SK-N-SH (cell line): ENCODE measurements around the gene GIN1.

DNA sequence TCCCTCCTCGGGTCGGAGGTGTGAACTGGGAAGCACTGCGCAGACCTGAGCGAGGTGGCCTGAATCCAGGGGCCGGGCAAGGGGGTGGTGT is 739 bp upstream of the PAM start:
- RRBS: 17% methylated on average over 1 of the region's 5 CpGs
CAGE:
- cytosol, long polyA plus RNA: no peak
- long polyA plus RNA: no peak
- nucleus, long polyA plus RNA: no peak

DNA sequence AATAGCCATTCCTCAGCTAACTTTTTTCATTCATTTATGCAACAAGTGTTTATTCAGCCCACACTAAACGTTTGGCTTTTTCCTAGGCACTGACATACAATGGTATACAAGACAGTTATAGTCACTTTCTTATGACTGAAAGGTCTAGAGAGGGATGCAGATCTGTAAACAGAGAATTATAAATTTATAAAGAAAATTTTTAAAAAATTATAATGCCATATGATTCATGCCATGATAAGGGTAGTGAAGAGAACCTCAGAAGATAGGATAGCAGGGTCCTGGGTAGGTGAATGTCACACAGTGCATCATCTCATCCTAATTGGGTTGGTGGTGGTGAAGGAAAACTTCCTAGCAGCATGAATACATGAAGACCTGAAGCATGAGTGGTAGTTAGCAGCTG is 3.8 kb downstream of the PAM start:
- RRBS: no CpG with 5 or more reads among the region's 1 CpG
CAGE:
- cytosol, long polyA plus RNA: no peak
- long polyA plus RNA: no peak
- nucleus, long polyA plus RNA: no peak

DNA sequence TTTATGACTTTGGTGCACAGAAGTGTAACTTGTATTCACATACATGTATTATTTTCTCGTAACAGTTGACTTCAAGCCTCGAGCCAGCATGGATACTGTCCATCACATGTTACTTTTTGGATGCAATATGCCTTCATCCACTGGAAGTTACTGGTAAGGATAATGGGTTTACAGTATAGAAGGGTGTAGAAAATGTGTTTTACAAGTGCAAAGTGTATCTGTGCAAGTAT is 158.7 kb downstream of the PAM start:
- RRBS: no CpG with 5 or more reads among the region's 2 CpGs
CAGE:
- cytosol, long polyA plus RNA: no peak
- long polyA plus RNA: no peak
- nucleus, long polyA plus RNA: no peak

DNA sequence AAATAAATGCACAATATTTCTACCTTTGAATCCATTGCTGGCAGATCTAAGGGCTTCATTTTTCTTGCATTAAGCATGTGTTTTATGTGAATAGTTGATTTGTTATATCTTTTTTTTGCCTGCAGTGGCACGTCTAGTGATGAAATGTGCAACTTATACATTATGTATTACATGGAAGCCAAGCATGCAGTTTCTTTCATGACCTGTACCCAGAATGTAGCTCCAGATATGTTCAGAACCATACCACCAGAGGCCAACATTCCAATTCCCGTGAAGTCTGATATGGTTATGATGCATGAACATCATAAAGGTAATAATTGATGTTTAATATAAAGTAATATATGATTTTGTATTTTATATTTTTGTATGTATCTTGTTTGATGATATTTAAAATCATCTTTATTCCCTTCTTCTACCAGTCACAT is 160.2 kb downstream of the GIN1 start:
- RRBS: no CpG with 5 or more reads among the region's 2 CpGs
CAGE:
- cytosol, long polyA plus RNA: no peak
- long polyA plus RNA: no peak
- nucleus, long polyA plus RNA: no peak

DNA sequence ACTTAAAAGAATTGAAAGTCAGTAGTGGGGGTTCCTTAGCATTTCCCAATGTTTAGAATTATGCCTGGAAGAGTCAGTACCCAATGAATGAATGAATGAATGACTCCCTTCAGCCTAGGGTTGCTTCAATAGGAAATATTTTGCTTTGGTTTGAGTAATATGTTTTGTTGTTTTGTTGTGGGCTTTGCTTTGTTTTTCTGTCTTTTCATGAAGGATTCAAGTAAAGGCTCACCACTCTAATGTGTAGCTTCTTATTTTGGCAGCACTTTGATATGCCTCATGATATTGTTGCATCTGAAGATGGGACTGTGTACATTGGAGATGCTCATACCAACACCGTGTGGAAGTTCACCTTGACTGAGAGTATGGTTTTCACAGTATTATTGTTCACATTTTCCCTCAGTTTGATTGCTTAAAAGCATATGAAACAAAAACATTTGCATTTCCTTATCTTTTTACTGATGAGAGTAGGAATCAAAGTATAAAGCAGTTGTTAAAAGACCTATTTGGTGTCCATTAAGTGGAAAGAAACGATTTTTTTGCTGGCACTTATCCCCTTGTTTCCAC is 102.8 kb downstream of the GIN1 start:
- RRBS: no CpG with 5 or more reads among the region's 2 CpGs
CAGE:
- cytosol, long polyA plus RNA: no peak
- long polyA plus RNA: no peak
- nucleus, long polyA plus RNA: no peak

GRCh38 chr5:103119490-103120438 is at the start of gene GIN1:
GIN1 (minus strand) TSS chr5:103120138.
- RRBS: 4% methylated on average over 3 of the region's 47 CpGs
CAGE:
- cytosol, long polyA plus RNA: no peak
- long polyA plus RNA: no peak
- nucleus, long polyA plus RNA: start-site peak on the plus strand at chr5:103120267-103120425, 78 and 375 reads in 2 replicates

GRCh38 chr5:104451664-104452627 is 889.4 kb upstream of the NUDT12 start:
- RRBS: no CpG with 5 or more reads among the region's 35 CpGs
CAGE:
- cytosol, long polyA plus RNA: no peak
- long polyA plus RNA: no peak
- nucleus, long polyA plus RNA: no peak

DNA sequence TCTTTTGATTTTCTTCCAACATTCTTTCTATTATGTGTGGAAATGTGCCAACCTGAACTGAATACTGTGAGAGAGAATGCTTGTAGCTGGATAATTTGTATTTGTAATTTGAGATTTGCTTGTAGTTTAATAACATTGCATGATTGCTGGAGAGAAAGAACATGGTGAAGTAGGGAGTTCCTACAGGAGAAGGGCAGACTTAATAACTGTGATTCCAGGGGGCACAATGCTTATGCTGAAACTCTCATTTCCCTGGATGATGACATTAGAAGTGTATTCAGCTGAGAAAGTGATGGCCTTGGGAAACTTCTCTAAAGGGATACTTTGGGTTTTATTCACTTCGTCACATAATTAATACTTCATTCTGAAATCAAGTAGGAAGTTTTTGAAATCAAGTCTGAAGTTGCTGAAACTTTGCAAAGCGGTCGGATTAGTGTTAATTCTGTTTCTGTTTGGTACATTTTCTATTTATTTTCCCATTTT is 978.1 kb upstream of the NUDT12 start:
- RRBS: no CpG with 5 or more reads among the region's 3 CpGs
CAGE:
- cytosol, long polyA plus RNA: no peak
- long polyA plus RNA: no peak
- nucleus, long polyA plus RNA: no peak

GRCh38 chr5:107365206-107366334 is 305.2 kb downstream of the EFNA5 start:
- RRBS: no CpG with 5 or more reads among the region's 13 CpGs
CAGE:
- cytosol, long polyA plus RNA: no peak
- long polyA plus RNA: no peak
- nucleus, long polyA plus RNA: no peak

DNA sequence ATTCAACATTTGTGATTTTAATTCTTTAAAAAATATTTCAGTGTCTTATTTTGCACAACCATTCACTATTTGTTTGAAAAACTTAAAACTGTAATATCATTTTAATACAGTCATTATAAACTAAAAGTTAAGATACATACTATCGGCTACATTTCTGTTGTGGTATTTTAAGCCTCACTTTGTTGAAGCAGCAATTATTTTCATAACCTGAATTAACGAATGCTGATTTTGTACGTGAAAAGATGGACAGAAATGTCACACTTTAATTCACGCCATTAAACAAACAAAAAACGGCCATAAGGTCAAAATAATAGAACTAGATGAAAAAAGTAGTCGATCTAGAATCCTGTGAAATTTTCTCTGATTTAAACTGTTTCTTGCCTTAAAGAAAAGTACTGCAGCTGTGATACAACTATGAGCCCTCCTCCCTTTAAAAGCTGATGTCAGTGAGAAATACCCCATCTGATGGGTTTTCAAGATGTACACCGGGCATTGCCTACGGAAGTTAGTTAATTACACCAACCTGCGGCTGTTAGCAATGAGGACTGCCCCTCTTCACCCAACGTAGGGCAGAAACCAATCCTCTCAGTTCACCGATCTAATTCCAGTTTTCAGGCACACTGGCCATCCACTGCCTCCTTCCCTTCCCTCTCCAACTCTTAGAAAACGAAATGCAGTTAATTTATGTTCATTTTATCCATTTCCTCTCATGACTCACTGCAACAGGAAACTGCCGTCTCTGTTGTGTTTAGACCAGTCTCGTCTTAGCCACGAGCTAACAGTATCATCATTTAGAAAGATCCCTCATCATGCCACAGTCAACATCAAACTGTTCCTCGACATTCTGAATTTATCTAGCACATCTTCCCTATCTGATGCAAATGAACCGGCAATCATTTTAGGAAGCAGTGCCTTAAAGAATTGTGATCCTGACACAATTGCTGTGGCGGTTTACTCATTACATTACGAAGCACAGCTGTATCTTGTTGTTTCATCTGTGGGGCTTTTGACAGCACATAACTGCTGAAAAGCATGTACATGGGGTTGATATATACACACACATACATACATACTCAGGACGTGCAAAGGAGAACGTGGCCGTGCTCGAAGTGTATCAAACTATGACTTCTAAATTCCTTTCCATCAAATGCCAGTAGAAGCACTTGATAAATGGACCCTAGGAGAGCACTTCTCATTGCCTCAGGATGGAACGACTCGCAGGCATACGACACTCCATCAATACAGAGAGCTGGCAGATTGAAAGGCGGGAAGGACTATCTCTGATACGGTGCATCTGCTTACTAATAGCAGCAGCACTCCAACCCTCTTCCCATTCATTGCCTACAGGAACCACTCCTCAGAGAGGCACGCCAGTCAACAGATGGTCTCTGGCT is 168.7 kb downstream of the EFNA5 start:
- RRBS: no CpG with 5 or more reads among the region's 29 CpGs
CAGE:
- cytosol, long polyA plus RNA: no peak
- long polyA plus RNA: no peak
- nucleus, long polyA plus RNA: no peak

GRCh38 chr5:107669173-107669464 is 1.6 kb downstream of the EFNA5 start:
- RRBS: 4% methylated on average over 3 of the region's 15 CpGs
CAGE:
- cytosol, long polyA plus RNA: no peak
- long polyA plus RNA: no peak
- nucleus, long polyA plus RNA: no peak

GRCh38 chr5:107673337-107674144 is 2.8 kb upstream of the EFNA5 start:
- RRBS: no CpG with 5 or more reads among the region's 35 CpGs
CAGE:
- cytosol, long polyA plus RNA: no peak
- long polyA plus RNA: no peak
- nucleus, long polyA plus RNA: no peak

- RRBS: no CpG with 5 or more reads among the region's 3 CpGs
CAGE:
- cytosol, long polyA plus RNA: no peak
- long polyA plus RNA: no peak
- nucleus, long polyA plus RNA: no peak
These were observed 198.8 kb upstream of the EFNA5 start for GRCh38 chr5:107869414-107870044.

DNA sequence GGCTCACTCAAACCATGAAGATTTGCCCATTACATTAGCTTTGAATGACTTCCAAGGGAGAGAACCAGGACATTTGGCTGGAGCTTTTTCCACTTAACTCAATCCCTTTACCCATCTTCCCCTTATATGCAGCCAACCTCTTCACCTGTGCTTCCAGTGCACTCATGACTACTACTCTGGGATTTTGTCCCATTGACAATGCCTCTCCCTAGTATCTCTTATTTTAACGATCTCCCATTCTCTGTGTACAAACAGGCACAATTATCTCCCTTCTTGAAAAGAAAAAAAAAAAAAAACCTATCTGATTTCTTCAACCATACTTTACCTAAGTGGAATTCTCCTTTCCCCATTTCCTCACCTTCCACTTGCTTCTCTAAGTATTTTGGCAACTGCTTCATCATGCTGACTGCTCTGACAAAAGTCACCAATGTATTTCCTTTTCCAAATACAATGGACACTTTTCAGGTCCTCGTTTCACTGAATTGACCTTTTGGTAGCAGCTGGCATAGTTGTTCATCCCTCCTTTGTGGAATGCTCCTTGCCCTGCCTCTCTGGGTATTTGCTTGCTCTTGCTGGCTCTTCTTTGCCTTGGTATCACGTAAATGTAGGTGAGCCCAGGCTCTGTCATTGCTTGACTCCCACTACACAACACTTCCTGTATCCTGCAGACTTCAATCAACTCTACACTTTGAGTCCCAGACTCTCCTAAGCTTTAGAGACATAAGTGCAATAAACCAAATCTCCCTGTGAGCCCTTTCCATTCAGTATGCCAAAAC is 271.9 kb upstream of the EFNA5 start:
- RRBS: no CpG with 5 or more reads among the region's 3 CpGs
CAGE:
- cytosol, long polyA plus RNA: no peak
- long polyA plus RNA: no peak
- nucleus, long polyA plus RNA: no peak

DNA sequence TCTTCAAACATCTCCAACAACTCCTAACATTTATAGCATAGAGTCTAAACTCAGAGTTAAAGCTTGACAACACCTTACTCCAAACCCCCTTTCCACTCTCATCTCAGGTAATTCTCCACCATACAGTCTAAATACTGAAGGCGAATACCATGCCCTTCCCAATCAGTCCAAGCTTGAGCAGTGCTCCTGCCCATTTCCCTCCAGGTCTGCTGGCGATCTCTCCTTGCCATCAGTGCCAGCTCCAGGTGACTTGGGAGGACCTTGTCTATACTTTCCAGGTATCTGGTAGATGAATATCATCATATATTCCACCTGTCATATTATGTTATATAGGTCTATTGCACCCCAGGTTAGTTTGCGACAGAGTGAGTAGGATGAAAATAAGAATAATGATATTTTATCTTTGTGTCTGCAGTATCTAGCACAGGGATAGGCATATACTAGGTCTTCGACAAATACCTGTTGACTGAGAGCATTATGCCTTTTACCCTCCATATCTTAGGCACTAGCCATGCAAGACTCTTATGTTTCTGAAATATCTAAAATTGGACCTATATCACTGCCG is 328.2 kb upstream of the EFNA5 start:
- RRBS: no CpG with 5 or more reads among the region's 5 CpGs
CAGE:
- cytosol, long polyA plus RNA: no peak
- long polyA plus RNA: no peak
- nucleus, long polyA plus RNA: no peak

DNA sequence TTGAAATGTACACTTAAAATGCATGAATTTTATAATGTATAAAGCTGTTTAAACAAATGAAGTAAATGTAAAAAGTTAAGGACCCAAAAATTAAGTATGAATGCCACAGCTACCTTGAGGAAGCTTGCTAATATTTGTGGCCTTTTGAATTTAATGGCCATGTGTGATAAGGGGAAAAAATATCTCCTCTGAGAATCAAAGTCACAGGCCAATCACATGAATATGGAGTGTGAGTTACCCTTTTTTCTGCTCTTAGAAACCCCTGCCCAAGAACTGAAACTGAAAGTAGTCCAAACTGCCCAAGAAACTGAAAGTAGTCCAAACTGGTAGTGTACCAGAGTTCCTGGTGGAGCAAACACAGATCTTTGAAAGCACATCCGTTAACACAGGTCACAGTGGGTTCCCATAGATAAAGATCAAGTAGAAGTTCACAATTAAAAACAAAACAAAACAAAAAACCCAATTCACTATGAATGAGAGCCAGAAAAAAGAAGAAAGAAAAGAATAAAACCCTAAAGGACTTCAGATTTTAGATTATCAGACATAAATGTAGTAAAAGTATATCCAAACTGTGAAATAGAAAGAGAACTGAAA is 332.4 kb upstream of the EFNA5 start:
- RRBS: no CpG with 5 or more reads among the region's 1 CpG
CAGE:
- cytosol, long polyA plus RNA: no peak
- long polyA plus RNA: no peak
- nucleus, long polyA plus RNA: no peak

- RRBS: no CpG with 5 or more reads among the region's 4 CpGs
CAGE:
- cytosol, long polyA plus RNA: no peak
- long polyA plus RNA: no peak
- nucleus, long polyA plus RNA: no peak
These were observed 1.8 kb upstream of the PJA2 start for GRCh38 chr5:109411425-109412176.

DNA sequence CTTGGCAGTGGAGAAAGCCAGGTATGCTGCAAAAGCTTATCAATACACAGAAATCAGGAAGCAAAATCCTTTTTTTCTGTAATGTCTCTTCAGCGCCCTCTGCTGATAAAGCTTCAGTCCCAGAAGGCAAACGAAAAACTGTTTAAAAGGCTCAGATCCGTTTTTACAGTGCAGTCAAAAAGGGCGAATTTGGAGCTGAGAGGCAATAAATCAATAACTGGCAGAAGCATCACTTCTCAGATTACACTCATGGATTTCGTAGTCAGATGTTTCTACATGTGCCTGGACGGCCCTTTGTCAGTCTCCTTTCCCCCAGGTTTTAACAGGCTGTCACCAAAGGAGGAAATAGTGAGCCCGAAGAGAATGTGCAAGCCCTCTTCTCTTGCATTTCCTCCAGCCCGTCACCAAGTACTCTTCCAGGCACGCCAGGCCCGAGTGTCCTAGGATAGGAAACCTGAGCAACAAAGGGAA is 1.0 kb upstream of the MAN2A1 start:
- RRBS: no CpG with 5 or more reads among the region's 10 CpGs
CAGE:
- cytosol, long polyA plus RNA: no peak
- long polyA plus RNA: no peak
- nucleus, long polyA plus RNA: no peak

DNA sequence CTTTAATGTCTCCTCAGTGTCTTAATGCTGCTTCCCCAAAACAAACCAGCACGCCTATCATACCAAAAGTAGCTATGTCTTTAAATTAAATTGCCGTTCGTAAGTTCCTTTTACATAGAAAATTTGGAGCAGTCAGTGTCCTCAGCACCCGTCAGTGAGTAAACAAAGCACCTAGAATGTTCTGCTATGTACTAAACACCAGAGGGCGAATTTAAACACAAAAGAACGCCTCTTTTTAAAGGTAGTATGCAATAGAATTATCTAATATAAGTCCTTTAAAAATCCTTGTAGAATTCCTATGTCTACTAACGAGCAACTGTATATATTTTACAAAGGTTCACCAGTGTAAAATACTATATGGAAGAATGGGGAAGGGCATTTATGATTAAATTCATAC is 457 bp upstream of the TMEM232 start:
- RRBS: no CpG with 5 or more reads among the region's 7 CpGs
CAGE:
- cytosol, long polyA plus RNA: no peak
- long polyA plus RNA: no peak
- nucleus, long polyA plus RNA: no peak

DNA sequence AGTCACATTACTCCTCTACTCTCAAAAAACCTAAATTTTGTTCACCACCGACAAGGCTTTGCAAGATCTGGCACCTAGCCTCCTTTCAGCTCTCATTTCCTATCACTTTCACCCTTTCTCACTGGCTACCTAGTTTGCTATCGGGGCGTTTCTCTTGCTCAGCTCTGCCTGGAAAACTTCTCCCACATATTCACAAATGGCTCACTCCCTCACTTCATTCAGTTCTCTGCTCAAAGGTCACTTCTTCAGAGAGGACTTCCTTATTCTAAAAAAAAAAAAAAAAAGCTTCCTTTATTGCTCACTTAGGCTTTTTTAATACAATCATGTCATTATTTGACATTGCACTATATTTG is 2.1 kb upstream of the SLC25A46 start:
- RRBS: no CpG with 5 or more reads among the region's 3 CpGs
CAGE:
- cytosol, long polyA plus RNA: no peak
- long polyA plus RNA: no peak
- nucleus, long polyA plus RNA: no peak